Kidney epithelial cell (primary cell): ENCODE measurements around a stretch of chr2.

GRCh38 chr2:88178438-88178975, 8.4 kb downstream of the THNSL2 start:
- RAMPAGE, long total RNA = no peak
- RRBS = no CpG with 5 or more reads among the region's 11 CpGs

- RAMPAGE, long total RNA = no peak
- RRBS = no CpG with 5 or more reads among the region's 27 CpGs
These were observed 15.5 kb downstream of the THNSL2 start for GRCh38 chr2:88185135-88186521.

GRCh38 chr2:88212239-88212741, 42.1 kb downstream of the THNSL2 start:
- RAMPAGE, long total RNA = no peak
- RRBS = no CpG with 5 or more reads among the region's 9 CpGs

- RAMPAGE, long total RNA = no peak
- RRBS = no CpG with 5 or more reads among the region's 6 CpGs
These were observed 111.8 kb downstream of the THNSL2 start for GRCh38 chr2:88281925-88282424.

GRCh38 chr2:88330111-88330799, 122.2 kb downstream of the FOXI3 start:
- RAMPAGE, long total RNA = no peak
- RRBS = no CpG with 5 or more reads among the region's 6 CpGs

DNA sequence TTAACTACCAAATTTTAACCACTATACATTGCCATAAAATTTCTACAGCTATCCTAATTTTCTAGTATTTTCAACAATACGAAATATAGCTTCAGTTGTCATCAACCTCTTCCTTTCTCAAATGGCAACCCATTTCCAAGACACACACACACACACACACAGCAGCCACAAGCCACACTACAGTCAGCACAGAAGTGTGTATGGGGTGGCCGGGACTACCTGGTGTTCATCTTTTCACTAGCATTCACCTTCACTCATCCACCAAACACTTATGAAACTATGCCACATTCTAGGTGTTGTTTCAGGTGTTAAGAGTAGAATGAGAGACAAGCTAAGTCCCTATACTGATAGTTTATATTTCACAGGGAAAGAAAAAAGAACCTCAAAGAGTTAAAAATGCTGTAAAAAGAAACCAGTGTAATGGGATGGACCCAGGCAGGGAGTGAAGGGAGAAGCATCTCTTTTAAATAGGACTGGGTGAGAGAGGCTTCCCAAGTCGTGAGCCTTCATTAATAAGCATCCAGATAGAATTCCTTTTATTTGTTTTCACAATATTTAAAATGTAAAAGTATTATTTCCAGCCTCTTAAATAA, 40.1 kb downstream of the TEX37 start:
- RAMPAGE, long total RNA = no peak
- RRBS = no CpG with 5 or more reads among the region's 3 CpGs

- RAMPAGE, long total RNA = no peak
- RRBS = no CpG with 5 or more reads among the region's 13 CpGs
These were observed 524 bp upstream of the RPIA start for GRCh38 chr2:88690944-88691354.

DNA sequence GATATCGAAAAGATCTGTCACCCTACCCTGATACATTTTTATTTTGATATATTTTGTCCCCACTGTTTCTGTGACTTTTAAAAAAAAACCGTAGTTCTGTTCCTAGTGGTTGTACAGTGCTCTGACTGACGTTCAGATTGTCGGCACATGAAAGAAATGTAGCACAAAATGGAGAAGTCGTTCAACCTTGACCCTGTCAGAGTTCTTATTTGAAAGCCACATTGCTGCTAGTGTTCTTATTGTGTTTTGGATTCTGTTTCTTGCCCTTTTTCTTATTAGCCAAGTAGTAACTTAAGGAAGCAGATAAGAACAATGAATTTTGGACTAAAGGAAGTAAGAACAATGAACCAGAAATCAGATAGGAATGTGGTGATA, 45.8 kb downstream of the RPIA start:
- RAMPAGE, long total RNA = no peak
- RRBS = no CpG with 5 or more reads among the region's 5 CpGs

DNA sequence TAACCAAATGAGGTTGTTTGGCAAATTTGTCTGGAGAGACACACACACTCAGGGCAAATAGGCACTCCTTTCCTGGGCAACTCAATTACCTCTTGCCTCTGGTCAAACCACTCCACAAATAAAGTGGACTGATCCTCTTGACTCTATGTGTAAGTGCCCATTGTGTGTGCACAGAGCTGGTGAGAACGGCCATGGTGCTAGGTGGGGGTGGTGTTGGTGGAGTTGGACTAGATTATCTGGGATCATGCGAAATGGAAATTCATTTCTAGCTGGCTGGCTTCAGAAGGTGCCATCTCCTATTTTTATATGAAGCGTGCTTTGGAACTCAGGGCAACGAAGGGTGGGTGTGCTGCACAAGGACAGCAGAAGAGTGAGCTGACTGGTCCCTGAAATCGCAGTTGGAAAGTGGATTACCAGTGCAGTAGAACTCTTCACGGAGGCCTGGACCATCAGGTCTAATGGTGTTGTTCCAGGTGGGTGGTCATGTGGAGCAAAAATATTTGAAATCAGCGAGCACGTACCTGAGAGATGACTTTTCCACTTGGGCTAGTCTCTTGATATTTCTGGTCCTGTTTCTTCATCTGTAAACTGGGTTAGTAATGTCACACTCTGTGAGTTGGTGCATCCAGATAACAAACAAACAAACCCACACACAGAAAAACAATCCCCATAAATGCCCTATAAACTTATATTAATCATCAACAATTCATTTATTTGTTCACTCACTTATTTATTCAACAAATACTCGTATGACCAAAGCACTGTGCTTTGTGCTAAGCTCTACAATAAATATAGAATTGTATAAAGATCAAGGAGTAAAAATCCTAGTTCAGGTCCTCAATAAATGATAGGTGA, 150.0 kb downstream of the RPIA start:
- RAMPAGE, long total RNA = no peak
- RRBS = no CpG with 5 or more reads among the region's 9 CpGs

GRCh38 chr2:88846050-88846231, 154.5 kb downstream of the RPIA start:
- RAMPAGE, long total RNA = no peak
- RRBS = no CpG with 5 or more reads among the region's 1 CpG

DNA sequence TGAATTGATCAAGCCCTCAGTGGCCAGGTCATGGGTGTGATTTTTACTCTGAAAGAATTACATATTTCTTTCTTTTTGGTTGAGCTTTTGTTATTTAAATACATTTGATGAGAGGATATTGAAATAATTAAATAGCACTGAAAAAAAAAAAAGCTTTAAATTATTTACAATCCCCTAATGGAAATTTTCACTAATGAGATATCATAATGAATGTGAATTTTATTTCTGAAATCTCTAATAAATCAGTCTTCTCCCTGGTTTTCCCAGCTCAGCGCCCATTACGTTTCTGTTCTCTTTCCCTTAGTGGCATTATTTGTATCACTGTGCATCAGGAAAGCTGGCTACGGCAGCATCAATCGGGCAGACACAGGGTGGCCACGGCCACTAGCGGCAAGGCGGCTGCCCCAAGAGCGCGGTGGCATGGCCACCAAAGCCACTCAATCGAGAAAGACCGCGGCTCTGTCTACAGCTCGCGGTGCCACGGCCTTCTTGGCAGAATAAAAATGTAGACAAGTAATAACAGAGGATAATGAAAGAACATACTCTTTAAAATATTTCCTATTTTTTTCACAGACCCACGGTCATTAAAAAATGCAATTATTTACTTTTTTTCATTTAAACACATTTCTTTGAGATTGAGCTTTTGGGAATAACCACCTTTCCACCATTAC, 167.9 kb downstream of the RPIA start:
- RAMPAGE, long total RNA = no peak
- RRBS = no CpG with 5 or more reads among the region's 16 CpGs

GRCh38 chr2:88880375-88880815, 188.9 kb downstream of the RPIA start:
- RAMPAGE, long total RNA = no peak
- RRBS = no CpG with 5 or more reads among the region's 10 CpGs

GRCh38 chr2:88947583-88948195, 256.2 kb downstream of the RPIA start:
- RAMPAGE, long total RNA = no peak
- RRBS = no CpG with 5 or more reads among the region's 2 CpGs

GRCh38 chr2:89968502-89969102, 1277.1 kb downstream of the RPIA start:
- RAMPAGE, long total RNA = no peak
- RRBS = no CpG with 5 or more reads among the region's 3 CpGs

- RAMPAGE, long total RNA = no peak
- RRBS = no CpG with 5 or more reads among the region's 5 CpGs
These were observed 1518.2 kb downstream of the RPIA start for GRCh38 chr2:90209652-90210145.

DNA sequence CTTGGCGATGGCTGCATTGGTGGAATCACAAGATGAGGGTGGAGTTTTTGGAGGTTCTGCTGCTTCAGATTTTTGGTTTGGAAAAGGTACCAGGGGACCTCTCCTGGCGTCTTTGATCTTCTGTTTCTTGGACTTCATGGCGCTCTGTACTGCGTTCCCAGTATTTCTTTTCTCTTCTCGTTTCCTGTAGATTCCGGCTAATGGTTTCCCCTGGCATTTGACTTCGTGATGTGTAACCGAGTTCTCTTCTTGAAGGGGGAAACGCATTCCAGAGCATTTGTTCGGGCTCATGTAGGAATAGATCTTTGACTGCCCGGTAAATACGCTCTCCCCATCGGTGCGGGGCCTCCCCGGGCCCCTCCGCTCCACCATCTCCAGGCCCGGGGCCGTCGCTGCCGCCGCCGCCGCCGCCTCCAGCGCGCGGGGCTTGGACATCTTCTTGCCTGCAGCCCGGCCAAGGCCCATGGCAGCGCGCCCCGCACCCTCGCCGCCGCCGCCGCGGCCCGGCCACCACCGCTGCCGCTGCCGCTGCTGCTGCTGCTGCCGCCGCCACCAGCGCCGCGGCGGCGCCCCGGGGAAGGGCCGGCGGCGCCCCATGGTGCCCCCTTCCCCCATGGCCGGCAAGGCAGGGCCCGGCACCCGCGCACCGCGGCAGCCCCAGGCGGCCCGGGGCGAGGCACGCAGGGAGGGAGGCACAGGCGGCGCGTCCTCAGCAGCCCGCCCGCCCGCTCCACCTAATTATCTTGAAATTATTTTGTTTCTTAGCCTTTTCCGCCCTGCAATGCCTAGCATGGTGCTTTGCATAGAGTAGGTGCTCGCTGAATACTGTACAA, 2838.4 kb upstream of the AQP7B start:
- RAMPAGE, long total RNA = no peak
- RRBS = 7% methylated on average over 25 of the region's 70 CpGs

DNA sequence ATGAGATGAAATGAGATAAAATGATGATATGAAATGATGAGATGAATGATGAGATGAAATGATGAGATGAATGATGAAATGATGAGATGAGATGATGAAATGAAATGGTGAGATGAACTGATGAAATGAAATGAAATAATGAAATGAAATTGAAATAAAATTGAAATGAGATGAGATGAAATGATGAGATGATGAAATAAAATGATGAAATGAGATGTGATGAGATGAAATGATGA, 367.1 kb upstream of the AQP7B start:
- RAMPAGE, long total RNA = no peak

GRCh38 chr2:95084826-95085728, 36.5 kb downstream of the MRPS5 start:
- RAMPAGE, long total RNA = no peak
- RRBS = no CpG with 5 or more reads among the region's 10 CpGs

GRCh38 chr2:95108193-95108467, 13.5 kb downstream of the MRPS5 start:
- RAMPAGE, long total RNA = no peak
- RRBS = no CpG with 5 or more reads among the region's 5 CpGs

- RAMPAGE, long total RNA = no peak
- RRBS = no CpG with 5 or more reads among the region's 8 CpGs
These were observed 3.8 kb downstream of the PROM2 start for GRCh38 chr2:95278019-95278496.